Metastatic Liver Carcinoma in the Lung (tissue), 2 donors: ENCODE measurements around a stretch of chr20.

- PRO-cap, 2 experiments: peak in 1 of 2 experiments; most common minus-strand start chr20:50191524 (in 1)
Observed at GRCh38 chr20:50191484-50191703, 764 bp downstream of the CEBPB start.

DNA sequence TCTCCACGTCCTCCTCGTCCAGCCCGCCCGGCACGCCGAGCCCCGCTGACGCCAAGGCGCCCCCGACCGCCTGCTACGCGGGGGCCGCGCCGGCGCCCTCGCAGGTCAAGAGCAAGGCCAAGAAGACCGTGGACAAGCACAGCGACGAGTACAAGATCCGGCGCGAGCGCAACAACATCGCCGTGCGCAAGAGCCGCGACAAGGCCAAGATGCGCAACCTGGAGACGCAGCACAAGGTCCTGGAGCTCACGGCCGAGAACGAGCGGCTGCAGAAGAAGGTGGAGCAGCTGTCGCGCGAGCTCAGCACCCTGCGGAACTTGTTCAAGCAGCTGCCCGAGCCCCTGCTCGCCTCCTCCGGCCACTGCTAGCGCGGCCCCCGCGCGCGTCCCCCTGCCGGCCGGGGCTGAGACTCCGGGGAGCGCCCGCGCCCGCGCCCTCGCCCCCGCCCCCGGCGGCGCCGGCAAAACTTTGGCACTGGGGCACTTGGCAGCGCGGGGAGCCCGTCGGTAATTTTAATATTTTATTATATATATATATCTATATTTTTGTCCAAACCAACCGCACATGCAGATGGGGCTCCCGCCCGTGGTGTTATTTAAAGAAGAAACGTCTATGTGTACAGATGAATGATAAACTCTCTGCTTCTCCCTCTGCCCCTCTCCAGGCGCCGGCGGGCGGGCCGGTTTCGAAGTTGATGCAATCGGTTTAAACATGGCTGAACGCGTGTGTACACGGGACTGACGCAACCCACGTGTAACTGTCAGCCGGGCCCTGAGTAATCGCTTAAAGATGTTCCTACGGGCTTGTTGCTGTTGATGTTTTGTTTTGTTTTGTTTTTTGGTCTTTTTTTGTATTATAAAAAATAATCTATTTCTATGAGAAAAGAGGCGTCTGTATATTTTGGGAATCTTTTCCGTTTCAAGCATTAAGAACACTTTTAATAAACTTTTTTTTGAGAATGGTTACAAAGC, 1.4 kb downstream of the CEBPB start:
- PRO-cap, 2 experiments: peak in 2 of 2 experiments; most common plus-strand start position 147 of the sequence (in 1); most common minus-strand start position 319 of the sequence (in 1)

GRCh38 chr20:50215900-50216499, 25.4 kb downstream of the CEBPB start:
- PRO-cap, 2 experiments: no peak in any of the 2 experiments

GRCh38 chr20:50266784-50267909, 76.5 kb downstream of the CEBPB start:
- PRO-cap, 2 experiments: peak in 2 of 2 experiments; most common plus-strand start chr20:50267475 (in 2); most common minus-strand start chr20:50267328 (in 1)

- PRO-cap, 2 experiments: peak in 2 of 2 experiments; most common plus-strand start chr20:50276323 (in 2); most common minus-strand start chr20:50276121 (in 1)
Observed at GRCh38 chr20:50275962-50276941, 85.6 kb downstream of the CEBPB start.

DNA sequence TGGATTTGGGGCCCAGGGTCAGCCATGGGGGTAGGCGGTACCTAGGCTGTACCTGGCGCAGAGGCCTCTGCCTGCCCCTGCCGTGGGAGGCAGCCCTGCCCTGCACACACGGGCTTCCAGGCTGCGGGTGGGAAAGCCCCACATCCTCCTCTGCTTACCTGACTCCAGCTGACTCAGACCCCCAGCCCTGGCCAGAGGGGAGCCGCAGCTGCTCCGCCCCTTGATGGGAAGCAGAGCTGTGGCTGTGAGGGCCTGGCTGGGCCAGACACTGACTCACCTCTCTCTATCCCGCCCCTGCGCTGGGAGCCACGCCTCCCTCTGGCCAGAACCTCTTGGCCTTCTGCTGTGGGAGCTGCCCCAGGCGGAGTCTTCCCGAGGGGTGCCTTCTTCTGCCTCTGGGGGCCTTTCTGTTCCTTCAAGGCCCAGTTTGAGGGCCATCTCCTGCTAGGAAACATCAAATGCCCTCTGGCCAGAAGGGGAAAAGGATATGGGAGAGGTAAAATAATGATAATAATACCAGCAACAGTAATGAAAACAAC, 130.7 kb downstream of the CEBPB start:
- PRO-cap, 2 experiments: peak in 2 of 2 experiments; most common plus-strand start position 325 of the sequence (in 2); most common minus-strand start position 170 of the sequence (in 2)

- PRO-cap, 2 experiments: no peak in any of the 2 experiments
Observed at GRCh38 chr20:50321780-50322661, 131.4 kb downstream of the CEBPB start.

DNA sequence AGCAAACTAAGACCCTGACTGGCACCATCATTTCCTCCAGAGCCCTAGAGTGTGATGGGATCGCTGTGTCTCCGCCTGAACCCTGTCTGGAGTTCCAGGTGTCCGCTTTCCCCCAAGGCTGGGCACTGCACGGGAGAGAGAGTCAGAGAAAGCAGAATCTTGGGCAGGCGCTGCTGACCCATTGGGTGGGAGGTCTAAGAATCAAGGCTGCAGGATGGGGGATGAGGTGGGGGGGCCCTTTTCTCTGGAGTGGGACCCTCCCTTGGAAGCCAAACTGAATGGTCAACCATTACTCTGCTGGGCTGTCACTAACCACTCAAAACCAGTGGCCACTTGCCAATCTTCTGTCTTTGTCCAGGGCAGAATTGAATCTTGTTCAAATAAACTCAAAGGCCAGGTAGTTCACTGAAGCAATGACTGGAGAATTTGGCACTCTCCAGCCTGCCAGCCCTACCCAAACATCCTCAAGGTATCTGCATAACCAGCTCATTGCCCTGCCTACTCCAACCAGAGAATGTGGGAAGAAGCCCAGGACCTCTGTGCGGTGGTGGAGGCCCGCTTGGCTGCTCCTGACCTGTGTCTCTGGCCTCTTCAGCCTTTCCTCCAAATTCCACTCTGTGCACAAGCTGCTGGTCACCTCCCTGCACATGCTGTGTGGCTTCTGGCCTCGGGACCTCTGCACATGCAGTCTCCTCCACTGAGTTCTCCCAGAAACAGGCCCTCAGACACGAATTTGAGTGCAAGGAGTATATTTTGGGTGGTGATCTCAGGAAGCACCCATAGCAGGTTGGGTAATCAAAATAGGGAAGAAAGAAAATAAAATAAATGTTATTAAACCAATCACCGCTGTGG, 141.2 kb downstream of the CEBPB start:
- PRO-cap, 2 experiments: no peak in any of the 2 experiments

- PRO-cap, 2 experiments: no peak in any of the 2 experiments
Observed at GRCh38 chr20:50350305-50350984, 159.7 kb upstream of the PTPN1 start.

- PRO-cap, 2 experiments: peak in 1 of 2 experiments; most common minus-strand start chr20:50372811 (in 1)
Observed at GRCh38 chr20:50372564-50373054, 137.6 kb upstream of the PTPN1 start.

- PRO-cap, 2 experiments: no peak in any of the 2 experiments
Observed at GRCh38 chr20:50388679-50389159, 121.5 kb upstream of the PTPN1 start.

DNA sequence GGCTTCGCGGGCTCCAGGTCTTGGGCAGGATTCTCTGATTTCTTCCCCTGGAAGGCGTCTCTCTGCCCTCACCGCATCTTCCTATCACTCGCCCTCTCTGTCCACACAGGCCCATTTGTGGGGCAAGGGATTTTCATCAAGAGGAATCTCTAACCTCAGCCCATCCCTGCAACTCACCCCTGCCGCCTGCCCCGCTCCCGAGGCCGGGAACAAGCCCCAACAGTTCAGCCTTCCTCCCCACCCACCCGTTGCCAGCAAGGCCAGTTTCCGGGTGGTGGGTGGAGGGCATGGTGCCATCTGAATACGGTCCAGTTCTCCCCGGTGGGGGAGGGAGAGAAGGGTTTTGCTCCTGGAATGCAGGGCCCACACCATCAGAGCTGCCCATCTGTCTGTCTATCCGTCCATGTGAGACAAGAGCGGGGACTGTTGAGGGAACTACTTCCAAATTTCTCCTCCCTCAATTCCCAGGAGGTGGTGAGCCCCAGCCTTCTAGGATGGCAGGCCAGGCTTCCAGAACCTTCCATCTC, 79.5 kb upstream of the PTPN1 start:
- PRO-cap, 2 experiments: no peak in any of the 2 experiments

- PRO-cap, 2 experiments: no peak in any of the 2 experiments
Observed at GRCh38 chr20:50482486-50483078, 27.6 kb upstream of the PTPN1 start.

DNA sequence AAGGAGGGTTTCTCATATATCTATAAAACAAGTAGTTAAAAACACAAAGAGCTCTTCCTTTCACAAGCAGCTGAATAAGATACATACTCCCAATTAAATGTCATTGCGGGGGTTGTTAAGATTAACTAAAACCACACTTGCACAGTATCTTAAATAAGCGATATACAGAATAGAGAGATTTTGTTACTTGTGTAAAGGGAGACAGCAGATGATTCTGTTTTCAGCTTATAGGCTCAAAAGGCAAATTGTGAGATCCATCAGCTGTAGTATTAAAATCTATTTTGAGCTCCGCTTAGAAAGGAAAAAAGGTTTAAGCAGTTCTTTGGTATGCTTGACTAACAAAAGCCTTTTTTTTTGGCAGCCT, 1.4 kb downstream of the PTPN1 start:
- PRO-cap, 2 experiments: no peak in any of the 2 experiments

DNA sequence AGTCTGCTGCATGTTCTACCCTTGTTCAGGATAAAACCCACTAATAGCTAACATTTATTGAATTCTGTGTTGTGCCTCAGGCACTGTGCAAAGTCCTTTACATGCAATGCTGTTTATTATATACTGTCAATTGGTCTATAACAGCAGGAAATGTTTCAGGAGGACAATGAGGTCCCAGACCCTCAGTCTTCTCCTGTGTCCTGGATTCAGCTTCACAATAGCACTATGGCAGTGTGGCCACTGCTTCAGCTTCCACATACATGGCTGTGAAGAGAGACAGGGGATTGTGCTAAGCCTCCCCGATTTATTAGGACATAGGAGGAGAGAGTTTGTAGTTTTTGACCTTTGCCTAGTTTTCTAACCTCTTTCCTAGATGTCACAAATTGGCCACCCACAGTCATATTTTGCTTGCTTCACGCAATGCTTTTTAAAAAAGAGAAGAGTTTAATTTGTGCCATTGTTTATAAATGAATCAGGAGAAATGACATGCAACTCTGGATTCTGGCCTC, 11.2 kb downstream of the PTPN1 start:
- PRO-cap, 2 experiments: no peak in any of the 2 experiments

- PRO-cap, 2 experiments: no peak in any of the 2 experiments
Observed at GRCh38 chr20:50630516-50631105, 60.7 kb downstream of the RIPOR3 start.

- PRO-cap, 2 experiments: no peak in any of the 2 experiments
Observed at GRCh38 chr20:50662940-50663591, 28.3 kb downstream of the RIPOR3 start.

- PRO-cap, 2 experiments: peak in 1 of 2 experiments; most common minus-strand start chr20:50724856 (in 1)
Observed at GRCh38 chr20:50724761-50725443, 6.5 kb upstream of the PARD6B start.

DNA sequence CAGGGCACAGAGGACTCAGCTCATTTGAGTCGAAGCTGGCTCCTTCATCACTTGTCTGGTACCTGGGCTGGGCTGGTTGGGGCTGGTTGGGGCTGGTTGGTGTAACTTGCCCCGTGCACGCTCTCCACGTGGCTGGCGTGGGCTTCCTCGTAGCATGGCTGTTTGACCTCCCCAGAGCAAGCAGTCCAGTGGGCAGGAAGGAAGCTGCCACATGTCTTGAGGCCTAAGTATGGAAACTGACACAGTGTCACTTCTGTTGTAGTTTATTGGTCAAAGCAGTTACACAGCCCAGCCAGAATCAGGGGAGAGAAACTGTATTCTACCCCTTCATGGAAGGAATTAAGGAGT, 27.2 kb downstream of the BCAS4 start:
- PRO-cap, 2 experiments: no peak in any of the 2 experiments

DNA sequence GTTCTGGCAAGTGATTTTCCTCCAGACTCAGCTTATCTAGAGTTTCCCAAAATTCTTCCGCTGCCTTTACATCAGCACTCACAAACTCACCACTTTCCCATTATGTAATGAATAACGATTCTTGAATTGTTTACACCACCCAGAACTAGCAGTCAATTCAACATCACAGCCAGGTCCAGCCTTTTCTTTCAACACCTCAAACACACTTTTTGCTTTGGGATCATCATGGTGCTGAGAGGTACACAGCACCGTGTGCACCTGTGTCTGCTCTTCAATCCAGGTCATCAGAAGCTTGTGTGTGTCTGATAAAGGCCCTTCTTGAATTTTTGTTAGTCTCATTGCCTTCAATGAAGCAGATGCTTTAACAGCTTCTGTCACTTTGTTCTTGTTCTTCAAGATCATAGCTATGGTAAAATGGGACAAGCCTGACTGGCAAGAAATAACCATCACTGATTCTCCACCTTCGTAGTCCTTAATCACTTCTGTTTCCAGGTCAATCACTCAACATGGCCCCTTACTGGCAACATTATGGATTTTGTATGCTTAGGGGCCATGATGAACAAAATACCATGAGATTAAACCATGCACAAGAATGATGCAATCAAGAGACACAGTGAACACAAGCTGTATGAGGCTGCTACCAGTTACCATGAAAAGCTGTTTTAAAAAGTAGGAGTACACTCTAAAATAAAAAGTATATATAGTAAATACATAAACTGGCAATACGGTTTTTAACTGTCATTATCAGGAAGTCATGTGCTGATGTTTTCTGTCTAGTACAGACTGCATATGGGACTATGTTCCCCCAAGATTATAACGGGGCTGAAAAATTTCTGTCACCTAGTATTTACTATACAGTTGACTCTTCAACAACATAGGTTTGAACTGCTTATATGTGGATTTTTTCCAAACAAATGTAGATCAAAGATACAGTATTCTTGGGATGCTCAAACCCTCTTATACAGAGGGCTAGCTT, 32.8 kb downstream of the ADNP start:
- PRO-cap, 2 experiments: no peak in any of the 2 experiments